Measurements from ENCODE around the genes NES and FCRL2.

DNA sequence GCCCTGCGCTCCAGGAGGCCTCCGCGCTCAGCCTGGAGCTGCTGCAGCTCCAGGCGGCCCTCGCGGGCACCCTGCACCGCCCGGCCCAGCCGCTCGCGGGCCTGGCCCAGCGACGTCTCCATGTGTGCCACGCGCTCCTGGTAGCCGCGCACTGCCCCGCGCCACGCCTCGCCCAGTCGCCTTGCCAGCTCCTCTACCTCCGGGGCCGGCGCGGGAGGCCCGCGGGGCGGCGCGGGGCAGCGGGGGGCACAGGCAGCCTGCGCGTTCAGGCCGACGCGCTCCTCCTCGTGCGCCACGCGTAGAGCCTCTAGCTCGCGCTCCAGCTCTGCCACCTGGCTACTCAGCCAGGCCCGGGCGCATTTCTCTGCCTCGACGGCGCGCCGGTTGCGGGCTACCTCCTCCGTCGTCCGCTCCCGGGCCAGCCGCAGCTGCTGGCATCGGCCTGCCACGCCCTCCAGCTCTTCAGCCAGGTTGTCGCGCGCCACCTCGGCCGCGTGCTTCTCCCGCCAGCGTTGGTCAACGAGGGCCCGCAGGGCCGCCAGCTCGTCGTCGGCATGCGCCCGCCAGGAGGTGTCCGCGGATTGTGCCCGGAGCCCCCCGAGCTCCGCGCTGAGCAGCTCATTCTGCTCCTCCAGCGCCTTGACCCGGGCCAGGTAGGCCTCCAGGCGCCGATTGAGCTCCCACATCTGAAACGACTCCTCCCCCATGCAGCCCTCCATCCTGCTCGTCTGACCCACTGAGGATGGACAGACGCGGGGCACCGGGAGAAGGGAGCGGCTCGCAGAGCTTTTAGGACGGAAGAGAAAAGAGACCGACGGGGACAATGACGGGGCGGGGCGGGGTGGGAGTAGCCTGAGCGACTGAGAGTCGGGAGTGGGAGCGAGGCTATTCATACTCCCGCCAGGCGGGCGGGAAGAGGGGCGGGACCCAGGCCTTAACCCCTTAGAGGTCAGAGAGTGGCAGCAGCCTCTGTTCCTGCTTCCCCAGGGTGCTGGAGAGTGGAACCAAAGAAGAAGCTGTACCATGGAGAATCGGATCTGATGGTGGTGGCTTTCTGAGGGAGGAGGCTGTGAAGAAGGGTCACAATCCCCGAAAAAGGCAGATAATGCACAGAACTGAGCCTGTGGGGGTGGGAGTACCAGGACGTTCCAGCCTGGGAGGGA lies at the start of gene NES:
Gene NES (minus strand): TSS at position 862 of the 1,163 bp plus-strand sequence.
- RRBS = 2% methylated on average over 9 of the region's 107 CpGs
CAGE:
- cytosol, long polyA plus RNA = start-site peak on the minus strand centred at position 792 of the sequence, 24 bp wide, 28 reads
- long polyA plus RNA = no peak
- nucleus, long polyA plus RNA = start-site peak on the minus strand centred at position 793 of the sequence, 10 bp wide, 24 reads; start-site peak on the minus strand centred at position 863 of the sequence, 5 bp wide, 142 reads

DNA sequence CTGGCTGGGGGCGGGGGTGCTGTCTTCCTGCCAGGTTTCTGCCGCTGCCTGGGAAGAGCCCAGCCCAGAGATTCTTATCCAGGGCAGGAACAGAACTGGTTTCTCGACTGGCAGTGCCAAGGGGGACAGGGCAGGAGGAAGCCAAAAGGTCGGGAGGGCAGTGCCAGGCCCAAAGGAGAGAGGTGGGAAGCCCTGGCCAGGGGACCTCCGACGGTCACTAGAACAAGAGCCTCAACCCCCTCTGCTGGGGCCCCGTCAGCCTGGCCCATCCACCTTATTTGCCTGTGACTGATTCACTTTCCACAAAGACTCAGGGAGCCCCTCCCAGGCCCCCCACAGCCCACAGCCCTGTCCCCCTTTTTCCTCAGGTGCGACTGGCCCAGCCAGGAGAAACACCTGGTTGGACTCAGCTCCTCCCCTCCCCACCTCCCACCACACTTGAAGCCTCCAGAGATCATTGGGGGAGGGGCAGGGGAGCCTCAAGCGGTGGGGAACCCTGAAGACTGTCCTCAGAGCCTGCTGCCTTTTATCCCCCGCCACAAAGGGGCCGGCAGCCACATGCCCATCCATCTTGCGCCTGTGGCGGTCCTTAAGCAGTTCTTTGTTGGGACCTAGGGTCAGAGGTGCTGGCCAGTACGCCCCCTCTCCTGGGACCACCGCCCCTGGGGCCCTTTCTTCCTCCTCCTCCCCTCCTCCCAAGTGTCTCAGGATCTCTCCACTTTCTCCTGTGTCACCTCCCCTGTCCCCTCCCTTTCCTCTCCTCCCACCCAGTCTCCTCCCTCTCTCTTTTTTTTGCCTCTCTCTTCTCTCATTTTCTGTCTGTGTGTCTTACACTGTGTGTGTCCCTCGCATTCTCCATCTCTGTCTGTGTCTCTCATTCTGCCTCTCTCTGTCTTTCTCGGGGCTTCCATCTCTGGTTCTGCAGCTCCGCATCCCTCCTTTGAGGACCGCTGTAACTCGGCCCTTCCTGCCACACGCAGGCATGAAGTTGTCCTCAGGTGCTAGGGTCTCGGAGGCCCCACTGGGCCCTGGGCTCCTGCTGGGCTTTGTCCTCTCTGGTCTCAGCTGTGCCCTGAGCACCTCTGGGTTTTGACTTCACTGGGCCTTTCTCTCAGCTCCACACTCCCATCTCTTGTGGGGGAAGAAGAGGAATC lies 12.3 kb downstream of the CRABP2 start:
- RRBS = no CpG with 5 or more reads among the region's 22 CpGs
CAGE:
- cytosol, long polyA plus RNA = no peak
- long polyA plus RNA = no peak
- nucleus, long polyA plus RNA = start-site peak on the plus strand centred at position 849 of the sequence, 432 bp wide, 6 reads

DNA sequence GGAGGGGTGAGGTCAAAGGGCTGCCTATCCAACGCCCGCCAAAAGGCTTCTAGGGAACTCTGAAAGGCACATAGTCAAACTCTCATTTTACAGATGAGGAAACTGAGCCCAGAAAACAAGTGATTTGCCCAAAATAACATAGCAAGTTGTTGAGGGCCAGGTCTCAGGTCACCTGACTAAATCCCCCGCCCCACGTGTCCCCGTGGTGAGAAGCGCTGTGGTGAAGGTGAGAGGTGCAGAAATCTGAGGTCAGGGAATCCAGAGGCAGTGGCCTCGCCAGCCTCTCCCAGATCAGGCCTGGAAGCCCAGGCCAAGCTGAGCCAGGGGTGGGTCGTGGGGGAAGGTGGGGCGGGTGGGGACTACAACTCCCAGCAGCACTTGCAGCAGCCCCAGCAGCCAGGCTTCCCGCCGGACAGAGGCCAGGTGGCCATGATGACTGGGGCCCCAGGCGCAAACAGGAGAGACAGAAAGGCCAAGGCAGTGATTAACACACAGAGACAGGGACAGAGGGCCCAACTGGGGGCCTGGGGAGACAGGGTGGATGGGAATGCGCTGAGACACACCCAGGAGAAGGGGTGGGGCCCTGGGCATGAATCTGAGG lies 5.0 kb downstream of the HDGF start:
- RRBS = no CpG with 5 or more reads among the region's 13 CpGs
CAGE:
- cytosol, long polyA plus RNA = no peak
- long polyA plus RNA = no peak
- nucleus, long polyA plus RNA = no peak

GRCh38 chr1:156794344-156794975 lies 22.2 kb downstream of the SH2D2A start:
- RRBS = no CpG with 5 or more reads among the region's 7 CpGs
CAGE:
- cytosol, long polyA plus RNA = no peak
- long polyA plus RNA = no peak
- nucleus, long polyA plus RNA = no peak

- RRBS = no CpG with 5 or more reads among the region's 3 CpGs
CAGE:
- cytosol, long polyA plus RNA = no peak
- long polyA plus RNA = no peak
- nucleus, long polyA plus RNA = no peak
These were observed 9.1 kb downstream of the SH2D2A start for GRCh38 chr1:156807365-156808125.

DNA sequence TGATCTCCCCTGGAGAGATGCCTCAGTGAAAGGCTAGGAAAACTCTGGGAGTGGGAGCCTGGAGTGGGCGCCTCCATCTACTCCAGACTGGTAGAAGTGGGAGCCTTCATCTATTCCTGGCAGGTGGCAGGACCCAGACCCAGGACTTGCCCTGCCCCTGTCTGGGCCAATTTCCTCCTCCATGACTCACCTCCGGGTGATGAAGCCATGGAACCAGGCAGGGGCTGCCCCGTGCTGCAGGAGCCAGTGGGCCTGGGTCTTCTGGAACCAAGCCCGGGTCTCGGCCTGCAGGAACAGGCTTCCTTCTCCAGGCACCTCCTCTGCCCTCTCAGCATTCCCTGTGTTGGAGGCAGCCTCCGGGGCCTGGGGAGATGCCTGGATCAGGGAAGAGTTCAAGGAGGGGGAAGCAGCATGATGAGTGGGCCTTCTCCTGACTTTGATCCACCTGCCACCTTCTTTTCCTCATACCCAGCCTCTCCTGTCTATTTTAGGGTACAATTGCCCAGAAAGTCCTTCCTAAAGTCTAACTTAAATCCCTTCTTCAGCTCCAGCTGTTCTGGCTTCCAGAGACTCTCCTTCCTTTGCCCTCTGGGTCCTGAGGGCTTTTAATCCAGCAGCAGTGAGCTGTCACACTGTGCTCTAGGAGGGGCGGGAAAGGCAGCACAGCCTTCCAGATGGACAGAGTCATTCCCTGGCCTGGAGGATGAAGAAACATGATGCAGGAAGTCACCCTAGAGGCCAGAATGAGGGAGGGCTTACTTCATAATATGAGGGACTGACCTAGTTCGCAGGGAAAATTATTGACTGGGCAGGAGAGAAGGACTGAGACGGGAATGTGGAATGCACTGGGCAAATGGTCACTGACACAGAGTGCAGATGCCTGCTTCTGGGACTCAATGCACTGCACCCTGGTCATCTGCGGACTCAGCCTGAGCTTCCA lies 1.5 kb downstream of the SH2D2A start:
- RRBS = 90% methylated on average over 4 of the region's 10 CpGs
CAGE:
- cytosol, long polyA plus RNA = no peak
- long polyA plus RNA = no peak
- nucleus, long polyA plus RNA = no peak

- RRBS = no CpG with 5 or more reads among the region's 10 CpGs
CAGE:
- cytosol, long polyA plus RNA = no peak
- long polyA plus RNA = no peak
- nucleus, long polyA plus RNA = no peak
These were observed 2.4 kb downstream of the NTRK1 start for GRCh38 chr1:156862961-156863662.

DNA sequence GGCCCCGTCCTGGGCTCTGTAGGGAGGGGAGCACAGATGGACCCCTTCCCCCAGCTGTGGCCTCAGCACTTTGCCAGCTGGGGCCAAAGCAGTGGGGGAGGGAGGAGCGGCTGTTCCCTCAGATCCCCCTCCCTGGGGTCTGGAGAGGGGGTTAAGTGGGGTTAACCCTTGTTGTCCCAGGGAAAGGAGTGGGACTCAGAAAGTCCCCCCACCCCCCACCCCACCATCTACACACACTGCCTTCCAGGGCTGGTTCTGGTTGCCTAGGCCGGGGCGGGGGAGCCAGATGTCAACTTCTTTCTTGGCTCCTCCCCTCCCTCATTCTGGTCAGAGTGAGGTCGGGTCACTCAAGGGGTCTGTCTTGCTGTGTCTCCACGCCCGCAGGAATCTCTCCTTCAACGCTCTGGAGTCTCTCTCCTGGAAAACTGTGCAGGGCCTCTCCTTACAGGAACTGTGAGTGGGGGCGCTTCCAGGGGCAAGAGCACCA lies 5.9 kb downstream of the NTRK1 start:
- RRBS = no CpG with 5 or more reads among the region's 9 CpGs
CAGE:
- cytosol, long polyA plus RNA = no peak
- long polyA plus RNA = no peak
- nucleus, long polyA plus RNA = no peak

DNA sequence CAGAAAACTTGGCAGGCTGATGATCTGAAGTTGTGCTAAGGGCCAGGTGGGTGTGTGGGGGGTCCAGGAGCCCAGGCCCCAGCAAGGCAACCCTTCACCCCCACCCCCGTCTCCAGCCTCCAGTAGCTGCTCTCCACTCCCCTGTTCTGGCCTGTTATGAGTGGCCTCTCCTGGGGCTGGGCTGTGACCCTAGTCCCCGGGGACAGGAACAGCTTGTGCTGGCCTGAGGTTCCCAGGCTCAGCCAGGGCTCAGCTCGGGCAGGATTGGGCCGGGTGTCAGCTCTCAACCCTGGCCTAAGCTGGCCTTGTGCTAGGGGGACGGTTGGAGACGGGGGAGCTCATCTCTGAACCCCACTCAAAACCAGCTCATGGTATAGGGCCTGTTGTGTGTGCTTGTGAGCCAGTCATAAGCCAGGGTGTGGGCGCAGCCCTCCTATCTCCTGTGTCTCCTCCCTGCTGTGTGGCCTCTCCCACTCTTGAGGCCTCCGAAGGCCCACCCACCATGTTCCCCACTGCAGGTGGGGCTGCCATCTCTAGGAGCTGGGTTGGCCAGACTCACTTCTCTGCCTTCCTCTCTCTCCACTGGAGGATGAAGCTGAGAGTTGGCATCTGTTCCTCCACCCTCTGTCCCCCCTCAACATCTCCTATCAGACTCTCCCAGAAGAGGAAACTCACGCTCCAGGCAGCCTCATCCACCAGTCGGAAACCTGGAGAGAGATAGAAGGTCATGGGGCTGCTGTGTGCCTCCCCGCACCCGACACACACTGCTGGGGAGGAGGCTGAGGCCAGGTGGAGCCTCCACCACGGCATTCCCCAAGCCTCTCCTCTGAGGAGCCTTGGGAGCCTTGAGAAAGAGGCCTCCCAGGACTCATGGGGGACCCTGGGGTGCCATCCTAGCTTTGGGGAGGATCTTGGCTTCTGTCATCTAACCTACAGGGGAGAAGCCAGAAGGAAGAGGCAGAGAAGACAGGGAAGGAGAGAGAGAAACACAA lies 1.4 kb downstream of the PEAR1 start:
- RRBS = 84% methylated on average over 3 of the region's 13 CpGs
CAGE:
- cytosol, long polyA plus RNA = no peak
- long polyA plus RNA = no peak
- nucleus, long polyA plus RNA = no peak

- RRBS = no CpG with 5 or more reads among the region's 15 CpGs
CAGE:
- cytosol, long polyA plus RNA = no peak
- long polyA plus RNA = no peak
- nucleus, long polyA plus RNA = no peak
These were observed 4.7 kb downstream of the PEAR1 start for GRCh38 chr1:156898036-156898756.

GRCh38 chr1:156913211-156914094 lies 7.0 kb upstream of the LRRC71 start:
- RRBS = 70% methylated on average over 3 of the region's 23 CpGs
CAGE:
- cytosol, long polyA plus RNA = no peak
- long polyA plus RNA = no peak
- nucleus, long polyA plus RNA = no peak

DNA sequence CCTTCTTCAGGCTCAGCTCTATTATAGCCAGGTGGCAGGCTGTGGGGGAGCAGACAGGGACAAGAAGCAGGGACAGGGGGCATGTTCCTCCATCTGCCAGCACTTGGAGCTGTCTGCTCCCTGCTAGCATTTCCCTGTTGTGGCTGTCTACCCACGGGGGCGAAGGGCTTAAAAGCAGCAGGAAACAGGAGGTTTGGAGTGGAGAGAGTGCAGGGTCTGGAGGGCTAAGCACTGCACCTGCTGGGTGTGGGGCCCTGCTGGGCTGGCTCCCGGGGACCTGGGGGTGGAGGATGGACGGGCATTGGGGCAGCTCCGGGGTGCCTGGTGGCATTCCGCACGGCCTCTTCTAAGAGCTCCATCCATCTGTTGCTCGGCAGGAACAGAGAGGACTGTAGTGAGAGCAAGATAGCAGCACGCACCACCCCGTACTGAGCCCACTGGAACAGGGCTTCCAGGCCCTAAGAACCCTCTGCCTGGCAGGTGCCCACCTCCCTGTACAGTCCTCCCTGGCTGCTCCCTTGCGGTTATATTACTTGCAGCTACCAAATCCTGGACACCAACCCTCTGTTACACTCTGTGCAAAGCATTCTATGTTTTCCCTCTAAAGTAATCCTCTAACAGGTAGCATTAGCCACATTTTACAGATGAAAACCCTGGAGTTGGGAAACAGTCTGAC lies 21.3 kb downstream of the LRRC71 start:
- RRBS = 92% methylated on average over 3 of the region's 11 CpGs
CAGE:
- cytosol, long polyA plus RNA = no peak
- long polyA plus RNA = no peak
- nucleus, long polyA plus RNA = no peak

DNA sequence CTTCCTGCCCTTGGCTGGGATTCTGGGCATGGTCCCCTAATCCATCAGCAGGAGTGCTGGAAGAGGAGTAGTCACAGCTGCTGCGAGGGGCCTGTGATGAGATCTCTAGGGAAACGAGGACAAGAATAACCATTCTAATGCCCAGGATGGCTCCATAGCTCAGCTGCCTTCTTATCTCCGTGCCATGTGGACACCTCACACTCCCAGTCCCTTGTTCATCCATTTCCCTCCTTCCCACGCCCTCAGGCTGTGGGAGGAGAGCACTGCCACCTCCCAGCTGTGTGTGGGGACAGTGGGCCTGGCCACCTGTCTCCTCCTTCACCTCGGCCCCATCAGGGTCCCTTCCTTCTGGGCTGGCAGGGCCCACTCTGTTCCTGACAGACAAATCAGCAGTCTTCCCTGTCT lies 16.1 kb upstream of the ETV3 start:
- RRBS = no CpG with 5 or more reads among the region's 5 CpGs
CAGE:
- cytosol, long polyA plus RNA = no peak
- long polyA plus RNA = no peak
- nucleus, long polyA plus RNA = no peak

- RRBS = no CpG with 5 or more reads among the region's 7 CpGs
CAGE:
- cytosol, long polyA plus RNA = no peak
- long polyA plus RNA = no peak
- nucleus, long polyA plus RNA = no peak
These were observed 16.7 kb upstream of the ETV3 start for GRCh38 chr1:157154869-157155393.

DNA sequence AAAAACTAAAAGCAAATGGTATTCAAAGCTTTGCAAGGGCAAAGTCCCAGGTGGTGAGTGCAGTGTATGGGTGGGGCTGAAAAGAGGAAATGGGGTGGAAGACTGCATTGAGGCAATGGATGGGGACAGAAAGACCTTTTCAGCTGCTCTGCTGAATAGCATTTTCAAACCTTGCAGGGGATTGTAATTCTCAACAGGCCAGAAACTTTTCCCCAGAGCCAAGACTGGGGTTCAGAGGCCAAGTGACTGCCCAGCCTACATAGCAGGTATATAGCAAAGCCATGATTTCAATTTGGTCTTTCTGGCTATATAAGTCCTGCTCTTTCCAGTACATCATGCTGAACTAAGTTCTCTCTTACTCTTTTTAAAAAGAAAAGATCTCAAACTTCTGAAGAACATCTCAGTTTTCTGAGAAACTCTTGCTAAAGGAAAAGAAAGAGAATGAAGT lies 2.8 kb downstream of the FCRL2 start:
CAGE:
- cytosol, long polyA plus RNA = no peak
- long polyA plus RNA = no peak
- nucleus, long polyA plus RNA = no peak

- RRBS = no CpG with 5 or more reads among the region's 2 CpGs
CAGE:
- cytosol, long polyA plus RNA = no peak
- long polyA plus RNA = no peak
- nucleus, long polyA plus RNA = no peak
These were observed at the start of gene FCRL2 for GRCh38 chr1:157776650-157777457. Gene FCRL2, minus strand, starts transcription at chr1:157777132.

- RRBS = no CpG with 5 or more reads among the region's 6 CpGs
CAGE:
- cytosol, long polyA plus RNA = no peak
- long polyA plus RNA = no peak
- nucleus, long polyA plus RNA = no peak
These were observed 18.8 kb upstream of the SMIM42 start for GRCh38 chr1:158146746-158147423.

GRCh38 chr1:158177590-158178398 lies 2.9 kb upstream of the CD1D start:
- RRBS = no CpG with 5 or more reads among the region's 40 CpGs
CAGE:
- cytosol, long polyA plus RNA = no peak
- long polyA plus RNA = no peak
- nucleus, long polyA plus RNA = no peak

GRCh38 chr1:158203799-158204176 lies 23.1 kb downstream of the CD1D start:
- RRBS = no CpG with 5 or more reads among the region's 4 CpGs
CAGE:
- cytosol, long polyA plus RNA = no peak
- long polyA plus RNA = no peak
- nucleus, long polyA plus RNA = no peak

DNA sequence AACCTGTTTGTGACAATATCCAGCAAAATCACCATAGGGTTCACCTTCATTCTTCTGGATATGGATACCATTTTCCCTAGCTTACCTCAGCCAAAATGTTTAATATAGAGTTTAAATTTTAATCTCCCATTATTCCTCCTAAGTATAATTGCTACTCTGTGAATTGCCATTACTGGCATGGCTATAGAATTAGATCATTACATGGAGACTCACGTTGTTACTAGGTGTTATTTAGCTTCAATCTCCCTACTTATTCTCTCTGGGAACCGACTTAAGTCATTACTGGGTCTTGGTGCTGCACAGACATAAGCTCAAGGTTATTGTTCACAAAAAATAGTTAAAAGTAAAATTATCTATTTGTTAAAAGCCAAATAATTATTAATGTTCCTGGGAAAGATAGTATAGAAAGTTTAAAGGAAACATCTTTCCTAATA lies 479 bp downstream of the SPTA1 start:
- RRBS = no CpG with 5 or more reads among the region's 2 CpGs
CAGE:
- cytosol, long polyA plus RNA = no peak
- long polyA plus RNA = no peak
- nucleus, long polyA plus RNA = no peak